Hematopoietic multipotent progenitor cell (in vitro differentiated cells): Measurements from ENCODE around the genes CFAP47, CYBB, TSPAN7 and BCOR.

DNA sequence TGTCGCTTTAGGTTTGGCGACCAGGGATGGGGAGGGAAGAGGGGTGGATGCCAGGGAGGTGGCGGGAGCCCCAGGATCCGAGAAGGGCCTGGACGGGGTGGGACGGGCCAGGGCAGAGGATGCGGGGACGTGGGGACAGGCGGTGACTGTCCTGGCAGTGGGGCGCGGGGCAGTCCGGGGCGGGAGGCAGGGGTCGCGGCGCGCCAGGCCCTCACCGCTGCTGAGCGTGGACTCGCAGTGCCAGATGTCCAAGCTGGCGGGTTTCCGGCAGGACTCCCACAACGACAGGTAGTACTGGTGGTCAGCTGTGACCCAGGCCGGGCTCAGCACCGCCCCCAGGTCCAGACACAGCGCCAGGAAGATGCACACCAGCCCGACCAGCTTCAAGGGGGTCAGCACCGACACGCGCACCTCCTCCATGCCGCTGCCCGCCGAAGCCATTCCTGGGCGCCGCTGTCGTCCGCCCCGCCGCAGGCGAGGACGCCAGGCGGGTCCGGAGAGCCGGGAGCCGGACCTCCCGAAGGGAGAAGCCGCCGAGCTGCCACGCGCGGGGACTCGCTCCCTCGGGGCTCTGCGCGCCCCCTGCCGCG is 401 bp downstream of the TMEM47 start:
- CAGE, long polyA plus RNA: no peak

DNA sequence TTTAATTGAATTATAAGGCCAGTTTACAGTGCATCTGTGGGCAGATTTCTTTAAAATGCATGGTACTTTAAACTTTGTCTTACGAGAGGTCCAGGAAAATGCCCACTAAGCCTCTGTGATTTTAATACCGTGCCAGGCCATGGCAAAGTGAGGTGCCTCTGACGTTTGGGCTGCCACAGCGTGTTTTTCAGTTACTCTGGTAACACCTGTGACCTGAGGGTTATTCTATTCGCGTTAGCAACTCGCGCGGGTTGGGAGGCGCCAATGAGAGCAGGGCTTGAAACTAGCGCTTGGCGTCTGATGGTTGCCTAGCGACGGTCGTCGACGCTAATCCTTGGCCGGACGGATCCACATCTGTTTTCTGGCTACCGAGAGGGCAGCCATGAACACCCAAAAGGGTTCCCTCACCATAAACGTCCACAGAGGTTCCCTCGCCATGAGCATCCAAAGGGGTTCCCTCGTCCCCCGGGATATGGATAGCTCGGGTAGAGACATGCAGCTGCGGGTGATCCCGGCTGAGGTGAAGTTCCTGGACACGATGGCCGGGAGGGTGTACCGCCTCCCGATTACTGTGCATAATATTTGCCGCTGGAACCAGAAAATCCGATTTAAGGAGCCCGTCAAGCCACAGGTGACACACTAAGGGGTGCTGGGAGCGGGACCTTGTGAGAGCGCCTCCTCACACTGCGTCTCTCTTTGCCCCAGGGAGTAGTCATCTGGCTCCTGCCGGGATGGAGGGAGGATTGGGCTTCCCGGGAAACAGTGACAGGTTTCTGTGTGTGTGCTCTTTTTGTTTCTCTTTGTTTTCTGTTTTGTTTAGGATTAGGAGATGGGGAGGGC is at the start of gene CFAP47:
Gene CFAP47, plus strand, starts transcription at position 317 of the 840 bp plus-strand sequence.
- CAGE, long polyA plus RNA: no peak

- CAGE, long polyA plus RNA: no peak
Observed at GRCh38 chrX:37043578-37043954, 35.4 kb downstream of the FAM47C start.

DNA sequence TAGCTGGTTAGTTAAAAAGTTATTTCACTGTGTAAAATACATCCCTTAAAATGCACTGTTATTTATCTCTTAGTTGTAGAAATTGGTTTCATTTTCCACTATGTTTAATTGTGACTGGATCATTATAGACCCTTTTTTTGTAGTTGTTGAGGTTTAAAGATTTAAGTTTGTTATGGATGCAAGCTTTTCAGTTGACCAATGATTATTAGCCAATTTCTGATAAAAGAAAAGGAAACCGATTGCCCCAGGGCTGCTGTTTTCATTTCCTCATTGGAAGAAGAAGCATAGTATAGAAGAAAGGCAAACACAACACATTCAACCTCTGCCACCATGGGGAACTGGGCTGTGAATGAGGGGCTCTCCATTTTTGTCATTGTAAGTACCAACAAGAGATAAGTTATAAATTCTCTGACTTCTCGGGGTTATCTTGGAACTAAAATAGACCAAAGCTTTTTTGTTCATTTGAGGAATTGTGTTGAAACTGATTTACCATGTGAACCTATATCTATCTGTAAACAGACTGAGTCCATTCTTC is at the start of gene CYBB:
Gene CYBB, plus strand, starts transcription at position 312 of the 535 bp plus-strand sequence.
- CAGE, long polyA plus RNA: no peak

DNA sequence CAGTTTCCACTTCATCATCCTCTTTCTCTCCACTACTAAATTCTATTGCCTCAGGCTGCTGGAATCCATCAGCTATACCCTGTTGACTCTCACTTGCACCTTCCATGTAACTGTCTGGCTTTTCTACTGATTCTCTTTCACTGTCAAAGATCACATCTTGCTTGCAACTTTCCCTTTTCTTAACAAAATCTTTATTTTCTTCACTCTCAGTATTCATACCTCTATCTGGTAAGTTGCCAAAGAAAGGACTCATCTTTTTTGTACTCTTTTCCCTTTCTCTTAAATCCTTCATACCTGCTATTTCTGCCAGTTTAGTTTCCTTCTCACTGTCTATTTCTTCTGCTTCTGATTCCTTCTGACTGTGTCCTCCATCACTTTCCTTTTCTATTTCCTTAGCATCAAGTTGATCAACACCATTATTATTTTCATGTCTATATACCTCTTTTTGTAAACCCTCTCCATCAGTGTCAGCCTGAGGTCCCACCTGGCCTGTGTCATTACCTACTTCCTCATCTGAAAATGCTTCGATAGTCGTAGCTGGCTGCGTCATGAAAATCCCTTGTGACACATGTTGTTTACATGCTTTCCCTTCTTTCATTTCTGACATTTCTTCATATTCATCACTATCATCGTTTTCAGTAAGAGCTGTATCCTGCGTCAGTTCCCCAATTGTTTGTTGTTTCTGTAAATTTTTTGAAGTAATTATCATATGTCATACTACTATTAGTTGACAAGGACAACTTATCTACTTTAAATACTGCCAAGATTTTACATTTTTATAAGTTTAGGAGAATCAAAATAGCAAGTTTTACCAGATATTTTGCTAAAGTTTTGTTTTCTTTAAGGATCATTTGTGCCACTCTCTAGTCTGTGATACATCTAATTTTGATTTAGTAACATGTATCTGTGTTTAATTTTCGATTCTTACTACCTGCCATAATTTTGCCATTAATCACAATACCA is 39.7 kb downstream of the RPGR start:
- CAGE, long polyA plus RNA: no peak

GRCh38 chrX:38409332-38409658 is 56.9 kb downstream of the OTC start:
- CAGE, long polyA plus RNA: no peak

- CAGE, long polyA plus RNA: no peak
Observed at GRCh38 chrX:38561103-38562278, at the start of gene TSPAN7. Gene TSPAN7 (plus strand): TSS chrX:38561542.

GRCh38 chrX:39174371-39175487 is 373.5 kb downstream of the MID1IP1 start:
- CAGE, long polyA plus RNA: no peak

GRCh38 chrX:39953839-39954348 is 143.9 kb downstream of the BCOR start:
- CAGE, long polyA plus RNA: no peak

- CAGE, long polyA plus RNA: no peak
Observed at GRCh38 chrX:40063410-40064138, 34.2 kb downstream of the BCOR start.

DNA sequence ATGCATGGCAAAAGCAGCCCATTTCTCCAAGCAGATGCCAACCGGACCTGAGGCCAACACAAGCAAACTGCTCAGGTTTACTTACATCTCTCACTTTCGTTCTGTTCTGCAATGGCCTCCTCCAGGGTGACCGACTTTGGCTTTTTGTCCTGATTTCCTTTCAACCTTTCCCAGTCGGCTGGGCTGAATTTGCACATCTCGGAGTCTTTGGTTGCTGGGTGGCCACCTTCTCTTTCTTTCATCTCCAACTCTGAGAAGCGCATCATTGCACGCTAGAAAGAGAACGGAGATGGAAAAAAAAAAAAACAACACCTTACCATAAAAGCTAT is 26.9 kb downstream of the BCOR start:
- CAGE, long polyA plus RNA: no peak

- CAGE, long polyA plus RNA: no peak
Observed at GRCh38 chrX:40097137-40098049, at the start of gene BCOR. Gene BCOR (minus strand): TSS chrX:40097958.

DNA sequence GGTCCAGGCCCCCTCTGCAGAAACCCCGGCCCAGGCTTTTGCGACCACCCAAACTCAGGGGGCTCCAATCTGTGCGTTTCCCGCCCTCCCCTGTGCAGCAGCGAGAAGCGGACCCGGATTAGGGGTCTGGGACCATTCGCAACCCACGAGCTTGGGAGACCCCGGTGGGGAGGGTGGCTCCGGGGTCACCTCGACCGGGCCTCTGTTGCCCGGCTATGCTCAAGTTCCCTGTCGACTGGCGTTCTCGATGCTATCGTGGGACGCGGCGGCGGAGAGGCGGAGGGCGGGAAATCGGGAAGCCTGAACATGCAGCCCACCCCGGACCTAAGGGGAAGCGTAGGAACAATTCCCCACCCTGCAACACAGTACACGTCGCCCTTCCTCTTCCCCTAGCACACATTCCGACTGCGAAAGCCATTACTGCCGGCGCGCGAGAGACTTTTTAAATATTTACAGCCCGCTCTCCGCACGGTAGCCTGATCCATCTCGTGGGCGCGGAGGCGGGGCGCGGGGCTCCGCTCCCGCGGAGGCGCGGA is 48.0 kb upstream of the BCOR start:
- CAGE, long polyA plus RNA: no peak

DNA sequence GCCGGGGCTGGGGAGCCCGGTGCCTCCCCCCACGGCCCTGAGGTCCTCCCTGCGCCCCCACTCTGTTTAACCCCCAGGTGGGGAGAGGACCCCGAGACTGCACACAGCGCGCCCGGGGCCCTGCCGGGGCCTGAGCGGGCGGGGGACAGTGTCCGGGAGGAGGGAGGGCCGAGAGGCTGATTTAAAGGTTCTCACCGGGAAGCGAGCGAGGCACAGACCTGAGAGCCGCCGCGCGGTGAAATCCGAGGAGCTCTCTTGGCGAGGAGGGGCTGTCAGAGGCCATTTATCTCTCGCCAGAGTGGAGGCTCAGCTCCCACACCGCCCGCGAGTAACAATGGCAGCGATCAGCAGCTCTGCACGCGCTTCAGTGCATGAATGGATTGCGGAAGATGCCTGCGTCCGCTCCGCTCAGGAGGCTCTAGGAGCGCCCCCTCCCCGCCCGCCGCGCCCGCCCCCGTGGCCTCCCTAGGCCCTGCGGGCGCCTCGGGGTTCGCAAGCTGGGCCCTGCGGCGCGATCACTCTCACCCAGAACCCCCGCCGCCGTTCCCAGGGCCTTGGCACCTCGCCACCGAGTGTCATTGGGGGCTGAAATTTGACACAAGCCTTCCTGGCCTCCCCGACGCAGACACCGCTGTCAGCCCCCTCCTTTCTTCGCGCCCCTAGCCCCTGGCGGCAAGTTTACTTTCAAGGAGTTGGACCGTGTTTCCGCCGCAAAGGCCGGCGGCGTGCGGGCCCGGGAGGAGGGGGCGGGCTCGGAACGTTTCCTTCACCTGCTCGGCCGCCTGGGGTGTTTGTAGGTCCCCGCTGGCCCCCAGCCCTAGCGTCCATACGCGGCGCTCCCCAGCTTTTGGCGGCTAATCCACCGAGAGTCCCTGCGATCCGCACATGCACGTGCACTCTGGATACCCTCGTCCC is 48.7 kb upstream of the BCOR start:
- CAGE, long polyA plus RNA: no peak

GRCh38 chrX:40153274-40153892 is 55.6 kb upstream of the BCOR start:
- CAGE, long polyA plus RNA: start-site peak on the plus strand at chrX:40153670-40153711, 16 reads

- CAGE, long polyA plus RNA: no peak
Observed at GRCh38 chrX:40179350-40179658, 81.5 kb upstream of the BCOR start.

- CAGE, long polyA plus RNA: no peak
Observed at GRCh38 chrX:40240724-40241415, 143.1 kb upstream of the BCOR start.

- CAGE, long polyA plus RNA: no peak
Observed at GRCh38 chrX:40687115-40688131, 40.1 kb upstream of the CXorf38 start.

- CAGE, long polyA plus RNA: no peak
Observed at GRCh38 chrX:40692696-40693203, 42.6 kb downstream of the MED14 start.

GRCh38 chrX:40714384-40715206 is 20.7 kb downstream of the MED14 start:
- CAGE, long polyA plus RNA: no peak